Metastatic Pancreatic Carcinoma in the Ovary (tissue), 1 donor: Measurements from ENCODE around the gene AADAC.

GRCh38 chr3:149970682-149970789 is 159 bp downstream of the PFN2 start:
- PRO-cap, result no peak

GRCh38 chr3:150077967-150078342 is 107.3 kb upstream of the PFN2 start:
- PRO-cap, result no peak

DNA sequence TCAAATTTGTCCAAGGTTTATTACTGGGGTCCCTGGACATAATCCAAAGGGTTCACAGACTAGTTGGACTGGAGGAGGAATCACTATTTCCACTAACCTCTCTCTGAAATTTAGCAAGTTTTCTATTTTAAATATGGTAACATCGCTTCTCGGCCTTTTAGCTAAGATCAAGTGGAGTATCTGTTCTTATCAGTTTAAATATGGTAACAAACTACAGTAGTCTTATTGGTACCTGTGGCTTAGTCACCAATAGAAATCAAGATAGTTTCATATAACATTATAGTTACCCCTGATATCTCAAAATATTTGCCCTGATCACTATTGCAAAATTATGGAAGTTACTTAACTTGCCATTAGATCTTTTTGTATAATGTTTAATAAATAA is 166.5 kb upstream of the TSC22D2 start:
- PRO-cap, result no peak

DNA sequence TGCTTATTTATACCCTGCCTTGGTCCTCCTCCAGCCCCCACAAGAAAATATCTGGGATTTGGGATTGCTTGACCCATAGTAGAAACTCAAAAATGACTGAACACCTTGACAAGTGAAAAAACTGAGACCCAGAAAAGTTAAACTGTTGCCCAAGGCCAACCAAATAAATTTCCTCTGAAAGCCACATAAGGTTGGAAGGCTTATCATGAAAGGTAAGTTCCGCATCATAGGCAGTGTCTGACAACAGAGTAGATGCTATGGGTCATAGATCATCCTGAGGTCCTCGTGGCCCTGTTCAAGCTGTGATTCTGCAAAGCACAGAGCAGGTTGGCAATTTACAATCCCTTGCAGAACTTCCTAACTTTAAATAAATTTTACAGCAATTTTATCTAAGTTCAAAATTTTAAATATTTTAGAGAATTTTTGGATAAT is 140.8 kb upstream of the TSC22D2 start:
- PRO-cap, result no peak

DNA sequence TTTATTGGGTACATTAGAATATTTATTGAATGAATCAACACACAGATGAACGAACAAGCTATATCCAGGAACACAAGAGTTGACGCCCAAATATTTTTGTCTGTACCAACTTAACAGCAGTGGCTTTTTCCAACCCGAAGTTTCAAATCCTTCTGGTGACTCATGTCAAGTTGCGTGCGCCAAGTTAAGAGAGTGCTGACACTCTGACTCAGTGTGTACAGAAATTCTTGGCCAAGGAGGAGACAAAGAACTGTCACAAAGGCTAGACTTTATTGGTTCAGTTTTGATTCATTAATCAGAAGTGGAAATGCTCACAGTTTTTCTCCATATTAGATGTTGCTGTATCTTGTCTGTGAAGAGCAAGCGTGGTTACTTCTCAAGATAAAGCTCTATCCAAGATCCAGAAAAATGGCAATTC is 59.6 kb upstream of the TSC22D2 start:
- PRO-cap, result no peak

GRCh38 chr3:150384599-150385261 is 23.4 kb upstream of the TSC22D2 start:
- PRO-cap, result no peak

DNA sequence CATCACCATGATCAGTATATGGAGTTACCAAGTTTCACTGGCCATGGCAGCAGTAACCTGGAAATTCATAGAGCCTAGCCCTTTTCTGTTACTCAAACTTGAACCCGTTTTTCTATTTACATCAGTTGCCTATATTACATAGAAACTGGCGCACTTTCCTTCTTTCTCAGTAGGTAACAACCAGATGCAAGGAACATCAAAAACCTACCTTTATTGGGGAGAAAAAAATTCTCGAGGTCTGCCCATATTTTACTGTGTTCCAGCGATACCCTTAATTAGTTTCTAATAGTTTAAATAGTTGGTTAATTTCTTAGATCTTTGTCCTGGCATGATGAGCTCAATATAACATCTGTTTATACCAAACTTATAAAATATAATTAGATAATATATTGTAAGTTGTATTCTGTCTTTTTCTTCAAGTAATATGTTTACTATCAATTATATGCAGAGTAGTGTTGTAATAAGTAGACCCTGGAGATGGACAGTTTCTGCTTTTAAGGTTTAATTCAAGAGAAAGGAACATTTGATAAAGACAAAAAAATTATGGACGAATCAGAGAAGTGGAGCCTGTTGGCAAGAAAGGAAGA is 35.9 kb downstream of the TSC22D2 start:
- PRO-cap, result no peak

- PRO-cap, result no peak
Measured at GRCh38 chr3:150546859-150547353, 319 bp downstream of the EIF2A start.

DNA sequence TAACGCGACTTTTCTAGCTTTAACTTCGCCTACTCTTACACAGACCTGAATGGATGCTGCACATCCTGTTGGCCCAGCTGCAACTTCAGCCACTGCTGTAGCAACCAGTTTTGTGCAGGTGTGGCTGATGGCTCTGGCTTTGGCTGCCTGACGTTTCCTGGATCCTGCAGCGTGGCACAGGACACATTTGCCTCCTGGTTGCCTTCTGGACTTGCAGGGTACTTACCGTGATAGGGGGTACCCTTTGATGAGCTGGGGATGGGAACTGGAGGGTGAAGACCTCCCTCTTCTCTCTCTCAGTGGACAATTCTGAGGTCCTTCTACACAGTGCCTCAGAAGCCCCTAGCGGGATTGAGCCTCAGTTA is 20.3 kb upstream of the ERICH6 start:
- PRO-cap, result no peak

DNA sequence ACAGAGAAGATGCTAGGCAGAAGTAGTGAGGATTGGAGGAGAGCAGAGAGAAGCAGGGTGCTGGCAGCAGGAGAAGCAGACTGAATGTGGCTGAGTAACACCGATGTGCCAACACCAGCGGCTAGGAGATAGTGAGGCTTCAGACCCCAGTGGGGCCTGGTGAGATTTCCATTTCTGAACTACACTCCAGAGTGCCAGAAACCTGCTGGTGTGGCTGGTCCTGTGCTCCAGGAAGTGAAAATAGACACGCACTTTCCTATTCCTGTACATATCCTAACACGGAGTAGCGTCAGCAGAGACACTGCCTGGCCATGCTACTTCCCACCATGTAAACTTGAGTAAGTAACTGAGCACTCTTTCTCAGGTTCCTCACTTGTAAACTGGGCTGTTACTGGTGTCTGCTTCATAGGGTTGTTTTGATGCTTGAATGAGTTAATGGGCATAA is 22.6 kb upstream of the ERICH6 start:
- PRO-cap, result no peak

GRCh38 chr3:151340535-151340943 is 11.2 kb upstream of the P2RY13 start:
- PRO-cap, result no peak

DNA sequence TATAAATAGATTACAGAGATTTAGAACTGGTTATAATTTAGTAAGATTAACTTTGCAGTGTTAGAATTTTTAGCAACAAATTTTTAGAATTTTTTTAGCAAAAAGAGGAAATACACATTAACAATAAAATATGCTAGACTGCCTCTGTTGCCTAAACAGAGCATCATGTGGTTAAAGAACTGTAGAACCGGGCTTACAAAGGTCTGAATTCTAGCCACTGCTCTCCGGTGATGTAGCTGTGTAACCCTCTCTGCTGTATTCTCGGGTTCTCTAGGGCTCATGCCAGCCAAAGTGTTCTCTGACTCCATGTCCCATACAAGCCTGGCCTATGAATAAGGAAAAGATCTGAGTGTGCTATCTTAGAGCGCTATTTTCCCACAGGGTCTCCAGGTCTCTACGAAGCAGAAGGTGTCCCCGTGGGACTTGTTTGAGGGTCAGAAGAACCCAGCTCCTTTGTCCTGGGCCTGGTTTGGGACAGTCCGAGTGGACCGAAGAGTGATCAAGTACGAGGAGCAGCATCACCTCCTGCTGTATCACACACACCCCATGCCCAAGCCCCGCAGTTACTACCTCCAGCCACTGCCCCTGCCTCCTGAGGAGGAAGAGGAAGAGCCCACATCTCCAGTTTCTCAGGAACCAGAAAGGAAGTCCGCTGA is 3.0 kb upstream of the P2RY12 start:
- PRO-cap, result no peak

GRCh38 chr3:151813586-151814408 is at the start of gene AADAC:
Gene AADAC, plus strand, starts transcription at chr3:151814116.
- PRO-cap, result no peak

DNA sequence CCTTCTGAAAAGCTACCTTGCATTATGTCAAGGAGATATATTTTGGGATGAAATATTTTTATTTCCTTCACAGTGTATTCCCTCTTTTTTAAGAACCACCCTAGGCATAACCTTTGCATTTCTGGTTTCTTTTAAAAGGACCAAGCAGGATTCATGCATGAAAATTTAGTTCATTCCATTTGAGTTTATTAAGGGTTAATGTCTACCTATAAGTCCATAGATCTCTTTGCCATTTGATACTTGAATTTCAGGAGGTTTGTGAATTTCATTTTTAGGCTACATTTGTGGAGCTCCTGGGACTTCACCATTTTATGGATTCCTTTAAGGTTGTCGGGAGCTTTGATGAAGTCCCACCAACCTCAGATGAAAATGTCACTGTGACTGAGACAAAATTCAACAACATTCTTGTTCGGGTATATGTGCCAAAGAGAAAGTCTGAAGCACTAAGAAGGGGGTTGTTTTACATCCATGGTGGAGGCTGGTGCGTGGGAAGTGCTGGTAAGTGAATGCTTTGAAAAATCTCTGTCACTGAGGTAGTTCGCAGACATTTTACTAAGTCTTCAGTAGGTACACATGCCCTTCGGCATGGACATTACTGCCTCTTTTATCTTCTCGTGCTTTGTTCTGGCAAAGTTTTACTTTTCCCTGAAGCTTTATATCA is 3.3 kb downstream of the AADAC start:
- PRO-cap, result no peak

GRCh38 chr3:151875740-151876206 is 2.3 kb downstream of the SUCNR1 start:
- PRO-cap, result no peak

GRCh38 chr3:152317601-152318405 is 49.1 kb downstream of the MBNL1 start:
- PRO-cap, result no peak

- PRO-cap, result no peak
Measured at GRCh38 chr3:152321754-152322593, 53.2 kb downstream of the MBNL1 start.

GRCh38 chr3:152330951-152331482 is 62.3 kb downstream of the MBNL1 start:
- PRO-cap, result no peak

DNA sequence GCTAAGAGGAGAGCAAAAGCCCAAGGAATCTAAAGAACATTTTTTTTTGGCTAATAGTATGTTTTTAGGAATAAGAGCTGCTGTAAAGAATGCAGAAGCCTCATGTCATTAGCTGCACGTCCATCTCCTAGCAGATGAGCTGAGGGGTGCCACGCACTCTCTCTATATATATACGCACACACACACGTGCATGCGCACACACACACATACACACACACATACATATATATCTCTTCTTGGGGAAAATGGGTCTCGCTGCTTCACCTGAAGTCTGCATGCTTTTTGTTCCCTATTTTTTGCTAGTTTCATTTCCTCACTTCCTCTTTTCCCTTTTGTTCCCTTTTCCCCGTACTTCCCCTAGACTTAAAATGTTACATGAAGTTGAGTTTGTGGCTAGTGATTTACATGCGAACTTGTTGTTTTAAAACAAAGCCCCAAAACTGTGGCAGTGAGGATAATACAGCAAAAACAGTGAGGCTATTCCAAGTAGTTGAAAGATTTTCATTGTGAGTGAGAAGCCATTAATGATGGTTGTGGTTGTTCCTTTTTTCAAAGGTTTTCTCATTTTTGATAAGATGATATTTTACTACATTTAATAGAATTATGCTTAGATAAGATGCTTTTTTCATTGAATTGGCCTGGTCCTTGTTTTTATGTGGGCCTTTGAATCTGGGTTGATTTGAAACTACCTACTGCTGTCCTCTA is 108.0 kb downstream of the MBNL1 start:
- PRO-cap, result no peak

DNA sequence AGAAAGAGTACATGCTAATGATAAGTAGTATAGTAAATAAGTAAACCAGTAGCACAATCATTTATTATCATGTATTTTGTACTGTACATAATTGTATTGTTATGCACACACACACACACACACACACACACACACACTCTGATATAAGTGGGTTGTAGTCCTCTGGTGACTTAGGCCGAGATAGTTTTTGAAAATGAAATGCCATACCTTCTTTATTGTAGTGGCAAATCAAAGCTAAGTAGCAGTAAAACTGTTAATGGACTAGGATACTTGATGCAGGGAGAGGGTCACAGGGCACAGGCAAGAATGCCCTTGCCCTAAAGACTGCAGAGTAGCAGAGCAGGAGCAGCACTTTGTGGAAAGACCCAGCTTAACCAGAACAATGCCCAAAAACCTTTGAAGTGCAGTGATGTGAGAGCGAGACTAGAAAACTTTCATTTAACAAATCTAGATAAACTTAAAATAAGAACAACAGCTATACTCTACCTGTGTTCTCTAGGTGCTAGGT is 121.8 kb downstream of the MBNL1 start:
- PRO-cap, result no peak